ENCODE results near the genes PRAF2, NUDT11, CENPVL2 and GPR173.

DNA sequence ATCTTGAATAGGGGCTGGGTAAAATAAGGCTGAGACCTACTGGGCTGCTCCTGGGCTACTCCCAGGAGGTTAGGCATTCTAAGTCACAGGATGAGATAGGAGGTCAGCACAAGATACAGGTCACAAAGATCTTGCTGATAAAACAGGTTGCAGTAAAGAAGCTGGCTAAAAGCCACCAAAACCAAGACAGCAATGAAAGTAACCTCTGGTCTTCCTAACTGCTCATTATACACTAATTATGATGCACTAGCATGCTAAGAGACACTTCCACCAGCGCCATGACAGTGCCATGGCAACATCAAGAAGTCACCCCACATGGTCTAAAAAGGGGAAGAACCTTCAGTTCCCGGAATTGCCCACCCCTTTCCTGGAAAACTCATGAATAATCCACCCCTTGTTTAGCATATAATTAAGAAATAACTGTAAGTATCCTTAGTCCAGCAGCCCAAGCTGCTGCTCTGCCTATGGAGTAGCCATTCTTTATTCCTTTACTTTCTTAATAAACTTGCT is 3.2 kb upstream of the WAS start:
- PRO-cap: no peak
- RAMPAGE, long total RNA: no peak
- RRBS: no CpG with 5 or more reads among the region's 2 CpGs

DNA sequence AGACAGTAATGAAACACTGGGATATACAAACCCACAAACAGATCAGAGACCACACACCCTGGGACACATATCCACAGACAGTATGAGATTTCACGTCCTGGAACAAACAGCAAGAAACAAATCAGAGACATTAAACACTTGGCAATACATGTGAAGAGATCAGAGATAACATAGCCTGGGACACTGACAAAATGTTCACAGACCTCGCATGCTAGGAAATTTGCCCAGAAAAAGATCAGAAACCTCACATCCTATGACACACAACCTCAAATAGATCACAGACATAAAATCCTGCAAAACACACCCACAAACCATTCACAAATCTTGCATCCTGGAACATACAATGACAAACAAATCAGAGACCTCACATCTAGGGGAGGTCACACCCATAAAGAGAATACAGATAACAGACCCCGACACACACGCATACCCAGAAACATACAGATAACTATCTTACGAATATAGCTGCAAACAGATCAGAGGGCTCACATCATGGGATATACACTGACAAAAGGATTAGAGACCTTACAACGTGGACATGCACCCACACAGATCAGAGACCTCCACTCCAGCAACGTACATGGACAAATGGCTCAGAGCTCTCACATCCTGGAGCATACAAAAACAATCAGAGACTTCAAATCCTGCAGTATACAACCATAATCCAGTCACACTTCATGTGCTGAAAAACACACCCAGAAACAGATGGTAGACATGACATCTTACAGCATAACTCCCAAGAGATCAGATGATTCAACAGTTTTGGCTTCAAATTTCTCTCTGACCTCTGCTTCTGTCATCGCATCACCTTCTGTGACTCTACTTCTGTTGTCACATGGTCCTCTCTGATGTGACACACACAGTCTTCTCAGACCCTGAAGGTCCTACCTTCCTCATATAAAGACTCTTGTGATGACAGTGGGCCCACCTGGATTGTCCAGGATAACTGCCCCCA is 18.3 kb downstream of the SUV39H1 start:
- PRO-cap: no peak
- RAMPAGE, long total RNA: no peak
- RRBS: no CpG with 5 or more reads among the region's 8 CpGs

- PRO-cap: no peak
- RAMPAGE, long total RNA: no peak
- RRBS: no CpG with 5 or more reads among the region's 7 CpGs
Measured at GRCh38 chrX:48912523-48913018, 1.1 kb upstream of the SLC35A2 start.

GRCh38 chrX:48934457-48935241 is 15.8 kb upstream of the PIM2 start:
- PRO-cap: no peak
- RAMPAGE, long total RNA: no peak
- RRBS: no CpG with 5 or more reads among the region's 10 CpGs

DNA sequence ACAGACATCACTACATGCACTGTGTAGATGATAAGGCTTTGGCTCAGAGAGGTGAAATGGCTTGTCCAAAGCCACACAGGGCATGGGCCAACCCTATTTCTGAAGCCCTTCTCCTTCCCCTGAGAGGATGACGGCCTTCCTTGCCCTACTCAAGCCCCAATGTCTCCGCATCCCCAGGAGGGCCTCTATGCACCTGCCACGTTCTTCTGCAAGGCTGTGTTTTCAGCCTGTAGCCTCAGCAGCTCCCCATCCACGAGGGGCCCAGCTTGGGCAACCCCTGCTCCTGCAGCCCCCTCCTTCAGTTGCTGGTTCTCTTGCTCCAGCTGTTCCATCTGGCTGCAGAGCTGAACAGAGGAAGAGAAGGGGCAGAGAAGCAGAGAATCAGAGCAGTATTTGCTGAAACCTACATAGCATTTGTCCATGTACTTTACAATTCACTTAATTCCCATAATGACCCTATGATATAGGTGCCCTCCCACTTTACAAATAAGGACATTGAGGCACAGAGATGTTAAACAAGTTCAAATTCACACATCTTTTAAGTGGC is 8.8 kb downstream of the GRIPAP1 start:
- PRO-cap: no peak
- RAMPAGE, long total RNA: no peak
- RRBS: no CpG with 5 or more reads among the region's 4 CpGs

DNA sequence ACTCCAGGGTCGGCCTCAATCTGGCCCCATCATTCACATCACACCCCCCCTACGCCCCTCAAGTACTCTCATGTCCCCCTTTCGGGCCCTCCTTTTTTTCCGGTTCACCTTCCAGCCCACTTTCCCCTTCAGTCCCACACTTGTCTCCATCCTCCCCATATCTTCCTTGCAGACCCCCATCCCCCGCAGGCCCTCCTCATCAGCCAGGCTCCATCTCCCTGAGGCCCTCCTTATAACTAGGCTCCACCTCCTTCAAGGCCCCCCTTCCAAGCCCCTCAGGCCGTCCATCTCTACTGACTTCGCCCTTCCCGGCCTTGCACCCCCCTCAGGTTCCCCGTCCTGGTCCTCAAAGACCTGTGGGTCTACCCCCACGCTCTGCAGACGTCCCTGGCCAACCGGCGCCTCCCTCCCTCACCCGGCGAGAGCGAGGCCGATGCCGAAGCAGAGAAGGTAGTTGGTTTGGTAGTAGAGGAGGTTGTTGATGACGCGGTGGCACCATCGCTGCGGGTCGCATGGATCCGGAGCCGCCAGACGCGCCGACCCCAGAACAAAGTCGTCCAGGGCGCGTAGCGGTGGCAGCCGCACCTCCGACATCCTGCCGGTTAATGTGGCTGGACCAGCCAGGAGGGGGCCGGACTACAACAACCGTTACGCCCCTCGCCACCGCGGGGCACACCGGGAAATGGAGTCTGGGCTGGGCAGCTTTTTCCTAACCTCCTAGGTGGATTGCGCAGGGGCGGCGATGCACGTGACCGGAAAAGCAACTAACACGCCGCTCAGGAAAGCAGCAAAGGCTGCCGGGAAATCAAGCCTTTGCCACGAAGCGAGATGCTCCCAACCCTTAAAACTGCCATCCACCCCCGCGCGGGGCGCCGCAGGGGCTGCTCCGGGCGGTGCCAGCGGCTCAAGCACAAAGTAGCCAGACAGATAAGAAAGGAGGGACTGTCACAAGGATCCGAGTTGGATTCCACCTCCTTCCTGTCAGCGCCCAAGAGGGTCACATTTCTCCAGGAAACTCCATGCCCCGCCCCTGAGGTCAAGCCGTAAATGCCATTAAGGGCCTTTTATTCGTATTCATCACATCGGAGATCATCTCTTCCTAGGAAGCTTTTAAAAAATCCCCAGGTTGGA is at the start of gene PRAF2:
TSS of gene PRAF2 (minus strand) at position 609 of the 1,131 bp plus-strand sequence.
- PRO-cap: no peak
- RAMPAGE, long total RNA: no peak
- RRBS: 31% methylated on average over 51 of the region's 66 CpGs

DNA sequence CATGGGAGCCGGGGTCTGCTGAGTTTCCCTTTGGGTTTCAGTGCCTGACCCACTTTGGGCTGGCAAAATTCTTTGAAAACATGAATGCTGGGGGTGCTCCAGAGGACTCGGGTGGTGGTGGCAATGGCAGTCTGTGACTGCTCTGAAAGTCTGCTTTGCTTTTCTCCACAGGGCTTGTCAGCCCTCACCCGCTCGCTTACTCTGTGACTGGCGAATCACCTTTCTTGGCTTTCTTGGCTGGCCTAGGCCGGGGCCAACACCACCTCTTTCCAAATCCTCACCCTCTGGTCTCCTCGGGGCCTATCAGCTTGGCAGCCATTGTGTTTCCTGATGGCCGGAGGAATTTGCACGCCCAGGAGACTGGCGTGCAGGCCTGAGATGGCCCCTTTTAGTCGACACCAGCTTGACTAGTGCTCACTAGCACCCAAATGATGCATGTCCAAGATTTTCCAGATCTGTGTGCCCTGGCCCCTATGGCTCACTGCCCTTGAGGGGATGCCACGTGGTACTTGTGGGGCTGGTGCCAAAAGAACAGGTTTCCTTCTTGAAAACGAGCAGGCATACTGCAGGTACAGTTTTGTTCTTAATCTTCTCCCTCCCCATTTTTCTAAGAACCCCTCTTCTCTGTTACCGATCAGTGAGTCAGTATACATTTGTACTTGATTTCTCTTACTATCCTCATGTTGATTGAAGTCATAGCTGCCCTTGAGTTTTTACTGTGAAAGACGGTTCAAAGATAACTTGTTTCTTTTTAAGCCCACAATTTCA is 7.6 kb downstream of the PPP1R3F start:
- PRO-cap: no peak
- RAMPAGE, long total RNA: no peak
- RRBS: 57% methylated on average over 1 of the region's 15 CpGs

GRCh38 chrX:50111556-50112148 is 89.2 kb downstream of the AKAP4 start:
- PRO-cap: no peak
- RAMPAGE, long total RNA: no peak
- RRBS: no CpG with 5 or more reads among the region's 2 CpGs

DNA sequence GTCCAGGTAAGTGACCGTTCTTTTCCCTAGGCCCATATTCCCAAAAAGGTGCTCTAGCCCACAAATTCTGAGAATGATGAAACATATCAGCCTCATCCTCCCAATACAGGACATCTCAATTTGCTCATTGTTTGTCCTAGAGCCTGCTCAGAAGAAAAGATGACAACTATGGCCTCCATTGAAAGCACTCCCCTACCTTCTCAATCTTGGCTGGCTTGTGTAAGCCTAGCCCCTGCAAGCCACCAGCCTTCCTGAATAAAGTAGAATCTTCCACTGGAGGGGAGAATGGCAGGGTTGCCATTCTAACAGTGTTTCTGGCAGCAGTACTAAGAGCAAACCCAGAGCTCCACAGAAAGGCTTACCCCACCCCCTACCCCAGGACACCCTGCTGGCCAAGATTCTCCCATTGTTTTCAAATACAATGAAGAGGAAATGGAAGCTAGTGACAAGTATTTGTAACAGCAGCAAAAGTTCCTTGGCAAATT is 124.0 kb upstream of the DGKK start:
- PRO-cap: no peak
- RAMPAGE, long total RNA: no peak
- RRBS: no CpG with 5 or more reads among the region's 1 CpG

DNA sequence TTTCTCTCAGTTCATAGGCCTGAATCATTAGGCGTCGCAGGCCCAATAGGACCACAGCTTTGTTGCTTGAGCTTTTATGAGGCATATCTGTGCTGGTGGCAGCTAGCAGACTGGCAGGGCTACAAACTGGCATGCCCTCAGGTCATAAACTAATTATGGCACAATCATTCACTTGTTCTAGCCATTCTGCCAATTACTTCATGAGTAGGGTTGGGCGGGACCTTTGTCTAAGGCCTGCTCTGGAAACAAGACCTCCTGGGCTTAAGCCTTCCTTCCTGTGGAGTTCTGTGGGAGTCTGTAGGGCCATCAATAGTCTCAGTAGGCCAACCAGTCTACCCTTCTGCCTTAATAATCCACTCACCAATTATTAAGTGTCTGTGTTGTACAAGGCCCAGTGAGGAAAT is 44.6 kb downstream of the SHROOM4 start:
- PRO-cap: no peak
- RAMPAGE, long total RNA: no peak
- RRBS: no CpG with 5 or more reads among the region's 3 CpGs

DNA sequence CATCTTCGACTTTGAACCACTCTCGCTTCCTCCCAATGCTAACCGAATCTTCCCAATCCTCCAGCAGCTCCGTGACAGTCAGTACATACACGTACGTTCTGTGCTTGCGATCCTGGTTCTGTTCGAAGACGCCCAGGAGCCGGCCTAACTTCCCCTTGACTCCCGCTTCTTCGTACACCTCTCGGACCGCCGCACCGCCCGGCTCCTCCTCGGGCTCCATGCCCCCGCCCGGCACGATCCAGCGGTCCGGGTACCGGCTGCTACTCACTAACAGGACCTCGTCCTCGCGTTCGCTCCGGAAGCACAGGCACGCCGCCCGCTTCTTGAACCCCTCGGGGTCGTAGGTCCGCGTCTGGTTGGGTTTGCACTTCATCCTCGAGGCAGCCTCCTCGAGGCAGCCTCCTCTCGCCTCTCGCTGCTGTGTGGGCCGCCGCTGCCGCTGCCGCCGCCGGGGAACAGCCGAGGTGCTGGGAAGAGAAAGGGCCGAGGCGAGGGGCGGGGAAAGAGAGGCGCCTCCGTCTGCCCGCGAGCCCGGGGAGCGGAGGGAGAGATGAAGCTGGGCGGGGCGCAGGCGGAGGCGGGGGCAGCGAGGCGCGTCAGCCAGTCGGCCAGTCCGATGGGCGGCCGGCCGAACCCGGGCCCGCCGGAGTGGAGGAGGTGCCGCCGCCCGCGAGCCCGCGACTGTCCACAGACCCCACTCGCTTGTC is at the start of gene NUDT11:
TSS of gene NUDT11 (minus strand) at position 521 of the 707 bp plus-strand sequence.
- PRO-cap: no peak
- RAMPAGE, long total RNA: no peak
- RRBS: 10% methylated on average over 11 of the region's 78 CpGs

GRCh38 chrX:51682615-51683119 is at the start of gene CENPVL2:
Gene CENPVL2 (minus strand): TSS chrX:51682831.
- PRO-cap: no peak
- RAMPAGE, long total RNA: no peak
- RRBS: no CpG with 5 or more reads among the region's 44 CpGs

- PRO-cap: no peak
- RAMPAGE, long total RNA: no peak
- RRBS: no CpG with 5 or more reads among the region's 10 CpGs
Measured at GRCh38 chrX:51891710-51892756, 1.4 kb upstream of the MAGED1 start.

DNA sequence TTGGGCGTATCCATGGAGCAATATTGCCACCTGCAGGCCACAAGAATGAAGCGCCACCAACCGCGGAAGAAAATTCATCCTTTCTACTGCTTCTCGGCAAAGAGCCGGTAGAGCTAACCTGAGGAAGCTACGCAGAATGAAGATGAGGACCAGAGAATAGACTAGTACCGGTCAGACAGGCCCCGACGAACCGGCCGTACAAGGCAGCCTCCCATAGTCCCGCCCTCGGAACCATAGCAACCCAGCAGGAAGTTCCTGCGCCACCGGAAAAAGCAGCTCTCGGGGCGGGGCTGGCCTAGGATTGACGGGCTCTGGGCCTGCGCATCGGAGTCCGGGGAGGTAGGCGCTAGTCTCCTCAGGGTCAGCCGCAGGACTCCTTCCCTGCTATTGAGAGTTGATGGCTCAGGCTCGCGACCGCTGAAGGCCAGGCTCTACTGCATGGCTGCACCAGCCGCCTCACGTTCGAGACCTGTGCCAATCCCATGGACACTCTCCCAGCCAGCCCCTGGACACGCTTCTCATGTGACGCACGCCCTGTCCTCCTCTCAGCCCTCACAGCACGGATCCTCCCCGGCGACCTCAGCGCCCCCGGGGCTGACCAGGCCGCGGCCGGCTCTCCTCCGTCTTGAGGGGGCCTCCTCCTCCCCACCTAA is 77.1 kb downstream of the MAGED4 start:
- PRO-cap: bidirectional peak, plus-strand start at position 324 of the sequence, minus-strand start at position 235 of the sequence
- RAMPAGE, long total RNA: no peak
- RRBS: 3% methylated on average over 9 of the region's 42 CpGs

GRCh38 chrX:52935383-52935678 is 23.0 kb downstream of the FAM156A start:
- PRO-cap: no peak
- RAMPAGE, long total RNA: no peak
- RRBS: no CpG with 5 or more reads among the region's 16 CpGs

DNA sequence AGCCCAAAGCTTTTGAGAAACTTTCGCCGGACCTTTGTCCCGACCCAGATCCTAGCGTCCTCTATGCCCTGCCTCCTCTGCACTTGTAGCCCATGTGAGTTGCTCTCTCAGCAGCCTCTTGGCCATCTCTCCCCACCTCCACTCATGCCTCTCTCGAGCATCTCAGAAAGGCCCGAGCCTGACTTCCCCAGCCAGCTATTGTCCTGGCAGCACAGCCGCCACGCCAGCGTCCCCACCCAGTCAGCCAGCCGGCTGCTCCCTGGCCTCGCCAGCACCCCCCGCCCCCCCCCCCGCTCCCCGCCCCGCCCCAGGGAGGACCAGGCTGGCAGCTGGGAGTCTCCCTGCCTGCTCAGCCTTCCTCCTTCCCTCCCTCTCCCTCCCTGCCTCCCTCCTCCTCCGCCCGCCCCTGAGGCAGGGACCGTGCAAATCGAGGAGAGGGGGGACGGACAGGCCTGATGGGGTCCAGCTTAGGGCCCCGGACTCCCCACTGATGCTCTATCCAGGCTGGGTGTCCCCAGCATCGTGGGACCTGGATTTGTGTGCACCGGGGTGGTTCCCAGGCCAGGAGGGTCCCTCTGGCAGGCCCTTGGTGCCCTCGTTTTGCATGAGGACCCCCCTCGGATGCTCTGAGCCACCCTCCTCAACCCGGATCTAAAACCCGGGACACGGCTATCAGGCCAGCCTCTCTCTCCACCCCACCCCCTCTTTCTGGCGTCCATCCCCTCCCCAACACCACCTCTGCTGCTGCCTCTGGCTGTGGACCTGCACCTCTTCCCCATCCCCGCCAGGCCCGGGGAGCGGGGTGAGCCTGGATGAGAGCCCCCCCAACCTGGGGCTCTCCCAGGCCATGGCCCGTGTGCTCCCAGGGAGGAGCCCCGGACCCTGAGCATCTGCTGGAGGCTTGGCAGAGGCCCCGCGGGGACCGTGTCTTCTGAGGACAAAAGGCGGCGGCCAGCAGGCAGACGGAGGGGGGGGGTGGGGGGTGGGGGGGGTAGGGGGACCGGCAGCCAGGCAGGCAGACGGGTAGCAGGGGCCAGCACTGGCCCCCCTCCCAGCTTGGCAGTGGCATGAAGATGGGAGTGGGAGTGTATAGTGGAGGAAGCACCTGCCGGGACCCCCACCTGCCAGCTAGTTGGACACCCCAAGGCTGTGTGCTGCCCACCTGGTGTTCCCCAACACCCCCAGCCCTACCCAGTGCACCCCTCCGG is at the start of gene GPR173:
TSS of gene GPR173 (plus strand) at position 698 of the 1,208 bp plus-strand sequence.
- PRO-cap: unidirectional peak, minus-strand start at position 261 of the sequence; unidirectional peak, minus-strand start at position 374 of the sequence
- RAMPAGE, long total RNA: no peak
- RRBS: 26% methylated on average over 13 of the region's 44 CpGs

- PRO-cap: no peak
- RAMPAGE, long total RNA: no peak
- RRBS: no CpG with 5 or more reads among the region's 14 CpGs
Measured at GRCh38 chrX:53080604-53081396, 1.4 kb upstream of the TSPYL2 start.

GRCh38 chrX:53093072-53093529 is 841 bp upstream of the KANTR start:
- PRO-cap: no peak
- RAMPAGE, long total RNA: no peak
- RRBS: 11% methylated on average over 8 of the region's 17 CpGs

GRCh38 chrX:53225328-53225811 is 363 bp upstream of the KDM5C start:
- PRO-cap: bidirectional peak, plus-strand start at chrX:53225502, minus-strand start at chrX:53225207
- RAMPAGE, long total RNA: no peak
- RRBS: under 1% methylated on average over 7 of the region's 25 CpGs

GRCh38 chrX:53282237-53282835 is 38.8 kb downstream of the IQSEC2 start:
- PRO-cap: no peak
- RAMPAGE, long total RNA: no peak
- RRBS: no CpG with 5 or more reads among the region's 4 CpGs